Measurements from ENCODE around the gene LAPTM5.

GRCh38 chr1:29550042-29550638, 313.8 kb downstream of the PTPRU start:
- PRO-cap, result bidirectional peak, plus-strand start at chr1:29550446, minus-strand start at chr1:29550282

DNA sequence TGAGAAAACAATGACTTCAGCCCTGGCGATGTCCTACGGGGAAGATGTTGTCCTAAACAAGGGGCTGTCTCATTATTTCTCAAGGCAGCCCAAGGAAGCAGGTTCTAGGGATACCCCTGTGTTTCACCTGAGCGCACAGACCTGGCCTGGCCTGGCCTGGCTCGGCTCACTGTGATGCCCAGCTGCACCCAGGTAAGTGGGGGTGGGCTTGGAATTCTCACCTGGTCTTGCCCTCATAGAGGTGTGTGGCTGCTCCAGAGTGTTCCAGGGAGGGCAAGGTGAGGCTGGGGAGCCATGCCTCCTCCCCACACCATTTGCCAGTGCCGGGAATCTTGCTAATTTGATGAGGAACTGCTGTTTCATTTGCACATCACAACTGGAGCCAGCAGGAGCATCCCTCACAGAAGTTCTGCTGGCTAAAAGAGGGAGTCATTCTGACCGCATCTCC, 601.0 kb downstream of the PTPRU start:
- PRO-cap, result no peak

- PRO-cap, result no peak
These were observed 201.2 kb downstream of the MATN1 start for GRCh38 chr1:30522181-30522678.

DNA sequence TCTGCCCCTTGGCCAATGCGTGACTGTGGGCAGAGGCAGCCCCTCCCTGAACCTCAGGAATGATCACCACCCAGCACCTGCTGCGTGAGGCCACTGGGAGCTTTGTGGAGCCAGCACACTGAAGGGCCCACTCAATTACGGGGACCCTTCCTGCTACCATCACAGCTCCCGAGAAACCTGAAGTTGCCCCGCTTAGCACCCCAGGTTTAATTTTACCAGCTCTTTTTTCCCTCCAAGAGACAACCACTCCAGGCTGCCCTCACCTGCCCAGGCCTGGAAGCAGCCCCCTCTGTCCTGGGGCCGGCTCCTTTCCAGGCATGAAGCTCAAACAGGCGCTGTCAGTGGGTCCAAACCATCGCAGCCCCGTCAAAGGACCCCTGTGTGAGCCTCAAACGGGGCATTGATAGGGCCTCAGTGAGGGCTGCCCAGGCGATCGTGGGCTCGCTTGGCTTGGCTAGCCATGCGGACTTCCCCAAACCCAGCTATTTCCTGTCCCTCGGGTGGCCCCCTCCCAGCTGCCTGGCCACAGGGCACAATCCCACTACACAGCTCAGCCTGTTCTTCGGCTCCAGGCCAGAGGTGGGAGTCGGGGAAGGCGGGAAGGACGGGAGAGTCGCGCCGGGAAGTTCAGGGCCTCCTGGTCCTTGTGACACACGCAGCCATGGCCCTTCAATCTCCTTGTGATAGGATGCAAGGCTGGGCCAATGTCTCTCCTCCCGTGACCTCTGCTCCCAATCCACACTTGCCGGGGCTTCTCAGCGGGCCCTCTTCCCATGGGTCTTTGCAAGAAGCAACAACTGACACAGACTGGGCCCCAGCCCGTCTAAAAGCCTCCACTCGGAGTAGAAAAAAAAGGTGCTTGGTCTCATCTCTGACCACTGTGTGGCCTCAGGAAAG, 6.9 kb upstream of the MATN1 start:
- PRO-cap, result no peak

- PRO-cap, result no peak
These were observed 15.2 kb downstream of the LAPTM5 start for GRCh38 chr1:30742290-30742901.

DNA sequence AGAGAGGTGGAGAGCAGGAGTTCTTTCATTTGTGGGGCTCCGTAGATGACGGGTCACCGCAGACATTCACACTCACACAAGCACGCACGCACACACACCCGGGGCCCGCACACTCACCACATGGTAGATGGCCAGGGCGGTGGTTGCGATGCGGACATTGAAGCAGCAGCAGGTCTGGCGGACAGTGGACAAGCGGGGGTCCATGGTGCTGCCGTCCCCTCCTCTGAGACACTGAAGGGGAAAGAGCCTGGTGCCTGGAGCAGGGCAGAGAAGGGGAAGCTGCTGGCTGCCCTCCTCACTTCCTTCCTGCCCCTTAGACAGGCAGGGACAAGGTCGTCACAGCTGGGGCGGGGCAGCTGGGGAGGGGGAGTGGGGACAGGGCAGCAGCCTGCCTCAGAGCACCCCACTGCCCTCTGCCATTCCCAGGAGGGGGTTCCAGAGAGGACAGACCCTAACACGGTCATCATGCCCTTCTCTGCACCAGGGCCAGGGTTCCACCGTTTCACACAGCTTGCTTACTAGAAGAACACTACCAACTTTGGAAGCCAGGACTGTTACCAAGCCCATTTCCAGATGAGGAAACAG, at the start of gene LAPTM5:
TSS of gene LAPTM5 (minus strand) at position 233 of the 585 bp plus-strand sequence.
- PRO-cap, result bidirectional peak, plus-strand start at position 419 of the sequence, minus-strand start at position 233 of the sequence

DNA sequence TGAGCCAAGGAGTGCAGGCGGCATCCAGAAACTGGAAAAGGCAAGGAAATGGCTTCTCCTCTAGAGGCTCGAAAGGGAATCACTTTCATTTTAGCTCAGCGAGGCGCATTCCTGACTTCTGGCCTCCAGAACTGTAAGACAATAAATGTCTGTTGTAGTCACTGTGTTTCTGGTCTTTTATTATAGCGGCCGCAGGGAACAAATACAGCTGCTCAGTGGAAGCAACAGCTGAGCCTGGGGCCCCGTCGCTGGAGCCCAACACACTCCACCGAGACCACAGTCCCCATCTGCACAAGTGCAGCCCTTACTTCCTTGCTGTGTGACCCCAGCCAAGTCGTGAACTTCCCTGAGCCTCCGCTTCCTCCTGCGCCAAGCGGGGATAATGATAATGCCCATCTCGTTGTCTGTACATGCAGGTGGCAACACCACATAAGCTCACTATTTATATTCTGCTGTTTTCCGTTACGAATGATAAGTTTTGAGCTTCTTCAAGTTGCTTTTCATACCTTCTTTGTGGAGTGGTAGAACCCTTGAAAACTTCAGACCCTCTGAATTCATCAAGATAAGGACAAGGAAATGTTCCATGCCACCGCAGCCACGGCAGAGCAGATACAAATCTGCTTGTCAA, 3.1 kb upstream of the LAPTM5 start:
- PRO-cap, result no peak

GRCh38 chr1:30847157-30847953, 61.2 kb downstream of the SDC3 start:
- PRO-cap, result bidirectional peak, plus-strand start at chr1:30847759, minus-strand start at chr1:30847569

GRCh38 chr1:30881285-30881741, 27.2 kb downstream of the SDC3 start:
- PRO-cap, result no peak

- PRO-cap, result no peak
These were observed 728 bp downstream of the SDC3 start for GRCh38 chr1:30907900-30908160.

- PRO-cap, result no peak
These were observed 21.6 kb upstream of the SDC3 start for GRCh38 chr1:30929988-30930721.

DNA sequence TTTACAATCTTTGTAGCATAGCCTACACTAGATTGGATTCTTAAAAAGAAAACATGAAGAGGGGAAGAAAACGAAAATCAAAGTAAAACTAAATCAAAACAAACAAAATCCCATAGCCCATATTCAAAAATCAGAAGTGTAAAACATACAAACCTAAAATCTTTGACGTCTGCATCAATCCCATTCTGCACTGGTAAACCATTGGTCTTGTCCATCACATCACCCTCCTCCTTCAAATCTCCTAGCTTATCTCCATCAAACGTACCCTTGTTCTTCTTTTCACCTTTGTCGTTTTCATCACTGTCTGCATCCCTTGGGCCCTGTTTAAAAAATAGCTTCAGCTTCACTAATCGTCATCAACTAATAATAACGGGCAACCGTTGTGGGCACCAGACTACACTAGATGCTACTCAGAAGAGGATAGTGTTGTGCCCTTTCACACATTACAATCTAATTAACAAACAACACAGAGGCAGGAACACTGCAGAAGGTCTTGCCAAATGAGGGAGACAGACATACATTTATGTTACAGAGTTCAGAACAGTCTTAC, 70.5 kb downstream of the PUM1 start:
- PRO-cap, result no peak

DNA sequence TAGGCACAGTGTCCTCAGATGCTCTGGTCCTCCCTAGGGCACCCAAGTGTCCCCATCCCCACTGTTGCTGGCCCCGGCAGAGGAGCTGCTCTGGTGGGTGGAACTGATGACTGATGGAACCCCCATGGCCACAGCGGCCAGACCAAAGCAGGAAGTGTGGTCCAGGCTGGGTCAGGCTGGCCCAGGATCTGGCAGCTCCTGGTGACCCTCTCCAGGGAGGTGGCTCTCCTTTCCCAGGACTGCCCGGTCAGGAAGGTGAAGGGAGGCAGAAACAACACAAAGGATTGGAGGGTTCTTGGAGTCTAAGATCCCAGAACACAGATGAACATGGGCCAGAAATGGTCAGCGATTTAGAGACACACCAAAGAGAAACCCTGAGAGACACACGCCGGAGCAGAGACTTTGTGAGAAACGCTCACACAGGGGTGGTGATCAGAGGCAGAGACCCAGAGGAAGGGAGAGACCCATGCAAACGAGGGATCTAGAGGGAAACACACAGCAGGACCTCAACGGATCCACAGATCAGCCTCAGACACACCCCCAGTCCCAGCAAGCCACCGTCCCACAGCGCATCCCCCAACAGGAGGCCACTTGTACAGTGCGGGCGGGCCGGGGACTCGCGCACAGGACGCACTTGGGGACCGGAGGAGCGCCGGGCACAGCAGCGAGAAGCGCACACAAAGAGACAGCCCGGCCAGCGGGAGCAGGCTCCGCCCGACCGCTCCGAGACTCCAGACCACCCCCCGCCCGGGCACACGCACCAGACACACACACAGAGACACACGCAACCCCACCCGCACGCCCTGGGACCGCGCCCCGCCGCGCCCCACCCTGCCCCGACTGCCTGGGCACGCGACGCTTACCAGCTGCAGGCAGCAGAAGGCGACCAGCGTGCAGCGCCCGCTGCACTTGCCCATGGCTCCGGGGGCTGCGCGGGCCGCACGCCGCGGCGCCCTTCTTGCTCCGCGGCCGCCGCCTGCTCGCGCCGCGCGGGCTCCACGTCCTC, 753 bp downstream of the NKAIN1 start:
- PRO-cap, result no peak

DNA sequence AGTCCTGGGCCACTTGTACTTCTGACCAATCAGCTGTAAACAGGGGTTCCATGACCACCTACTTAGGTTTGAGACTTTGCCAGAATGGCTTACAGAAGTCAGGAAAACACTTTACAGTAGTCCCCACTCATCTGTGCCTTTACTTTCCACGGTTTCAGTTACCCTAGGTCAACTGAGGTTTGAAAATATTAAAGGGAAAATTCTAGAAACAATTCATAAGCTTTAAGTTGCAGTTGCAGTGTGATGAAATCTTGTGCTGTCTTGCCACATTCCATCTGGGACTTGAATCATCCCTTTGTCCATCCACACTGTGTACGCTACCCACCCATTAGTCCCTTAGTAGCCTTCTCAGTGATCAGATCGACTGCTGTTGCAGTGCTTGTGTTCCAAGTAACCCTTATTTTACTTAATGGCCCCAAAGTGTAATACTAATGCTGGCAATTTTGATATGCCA, 30.5 kb downstream of the ZCCHC17 start:
- PRO-cap, result no peak

GRCh38 chr1:31363871-31364440, 8.9 kb downstream of the FABP3 start:
- PRO-cap, result no peak

GRCh38 chr1:31364441-31365195, 8.3 kb downstream of the FABP3 start:
- PRO-cap, result no peak

- PRO-cap, result bidirectional peak, plus-strand start at chr1:31426537, minus-strand start at chr1:31426400
These were observed 13.3 kb downstream of the SERINC2 start for GRCh38 chr1:31426125-31426805.

GRCh38 chr1:31445163-31445668, 32.2 kb downstream of the SERINC2 start:
- PRO-cap, result unidirectional peak, plus-strand start at chr1:31445262; bidirectional peak, plus-strand start at chr1:31445369, minus-strand start at chr1:31445275

GRCh38 chr1:31514965-31515923, 61.1 kb upstream of the TINAGL1 start:
- PRO-cap, result no peak

- PRO-cap, result no peak
These were observed 27.8 kb upstream of the TINAGL1 start for GRCh38 chr1:31548445-31548891.

Data from gallbladder (tissue), 1 donor.